Parotid gland (tissue), 1 donor: ENCODE measurements around a stretch of chr20.

DNA sequence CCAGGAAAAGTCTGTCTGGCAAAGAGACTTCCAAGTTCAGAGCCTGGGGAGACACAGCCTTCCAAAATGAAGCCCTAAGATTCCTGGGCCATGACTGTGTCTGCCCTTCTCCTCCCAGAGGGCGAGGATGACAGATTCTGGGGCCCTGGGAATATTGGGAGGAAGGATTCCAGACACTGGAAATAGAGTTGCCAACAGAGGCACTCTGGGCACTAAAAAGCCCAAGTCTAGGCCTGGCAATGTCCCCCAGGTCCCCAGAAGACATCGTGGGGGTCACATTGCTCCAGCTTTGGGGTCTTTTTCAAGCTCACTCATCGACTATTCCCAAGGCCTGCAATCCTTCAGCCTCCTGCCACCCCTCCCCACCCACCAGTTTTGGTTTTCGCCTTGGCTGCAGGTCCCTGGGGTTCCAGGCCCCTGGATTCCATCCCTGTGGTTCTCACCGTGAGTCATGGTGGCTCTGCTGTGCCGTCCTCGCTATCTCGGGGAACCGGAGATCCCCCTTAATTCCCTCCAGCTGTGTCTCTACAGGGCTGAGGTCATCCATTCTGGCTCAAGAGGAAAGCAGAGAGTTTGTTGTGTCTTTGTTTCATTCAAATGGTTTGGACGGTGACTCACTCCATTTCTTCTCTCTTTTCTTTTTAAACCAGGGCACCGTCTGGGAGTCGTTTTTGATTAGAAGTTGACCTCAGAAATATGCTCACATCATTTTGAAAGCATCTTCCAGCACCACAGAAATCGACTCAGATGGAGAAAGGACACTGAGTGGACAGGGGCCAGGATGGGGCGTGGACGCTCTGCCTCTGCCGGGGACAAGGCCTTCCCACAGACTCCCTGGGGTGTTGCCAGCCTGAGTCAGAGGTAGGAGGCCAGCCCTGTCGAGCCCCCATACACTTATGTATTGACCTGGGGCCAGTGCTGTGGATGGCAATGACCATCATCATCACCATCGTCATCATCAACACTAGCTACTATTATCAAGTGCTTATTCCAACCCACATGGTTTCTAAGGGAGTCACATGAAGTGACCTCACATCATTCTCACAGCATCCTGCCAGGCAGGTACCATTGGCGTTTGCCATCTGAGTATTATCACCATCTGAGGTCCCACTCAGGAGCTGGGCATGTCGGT is 176.4 kb downstream of the NFATC2 start:
- PRO-cap = no peak

GRCh38 chr20:51412814-51413395 is 129.6 kb downstream of the NFATC2 start:
- PRO-cap = no peak

DNA sequence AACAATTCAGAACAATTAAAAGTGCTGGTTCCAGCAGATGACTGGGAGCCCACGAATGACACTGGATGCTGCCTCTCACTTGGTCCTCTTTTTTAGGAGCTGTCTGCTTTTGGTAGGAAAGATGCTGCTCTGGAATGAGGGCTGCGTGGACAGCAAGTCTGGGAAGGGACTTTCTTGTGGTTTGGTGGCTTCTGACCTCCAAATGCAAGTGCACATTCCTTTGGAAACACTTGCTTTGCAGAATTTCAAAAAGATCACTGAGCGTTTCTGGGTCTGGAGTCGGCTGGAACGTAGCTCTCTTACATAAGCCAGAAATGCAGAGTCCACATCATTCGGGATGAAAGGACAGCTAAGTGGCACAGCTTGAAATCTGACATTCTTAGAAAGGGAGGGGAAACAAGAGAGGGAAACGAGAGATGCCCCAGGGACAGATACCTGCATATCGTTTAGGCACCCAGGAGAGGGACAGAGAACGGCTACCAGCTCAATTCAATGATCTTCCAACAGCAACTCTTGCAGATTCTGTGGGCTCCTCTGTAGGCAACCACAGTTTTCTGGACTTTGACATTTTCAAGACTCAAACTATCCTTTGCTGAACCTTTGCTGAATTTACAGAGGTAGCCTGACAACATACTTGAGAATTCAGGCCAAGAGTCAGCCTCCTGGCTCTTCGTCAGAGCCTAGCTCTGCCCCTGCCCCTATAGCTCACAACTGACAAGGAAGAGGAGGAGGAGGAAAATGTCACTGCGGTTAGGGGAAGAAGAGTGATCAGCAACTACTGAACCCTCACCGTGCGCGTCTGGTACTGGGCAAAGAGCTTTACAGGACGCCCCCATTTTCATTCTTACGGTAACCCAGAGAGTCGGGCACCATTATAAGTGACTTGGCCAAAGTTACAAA is 118.6 kb downstream of the NFATC2 start:
- PRO-cap = no peak

- PRO-cap = no peak
These were observed 52.4 kb upstream of the NFATC2 start for GRCh38 chr20:51594720-51595453.

GRCh38 chr20:51757142-51757578 is 11.0 kb downstream of the ATP9A start:
- PRO-cap = no peak

DNA sequence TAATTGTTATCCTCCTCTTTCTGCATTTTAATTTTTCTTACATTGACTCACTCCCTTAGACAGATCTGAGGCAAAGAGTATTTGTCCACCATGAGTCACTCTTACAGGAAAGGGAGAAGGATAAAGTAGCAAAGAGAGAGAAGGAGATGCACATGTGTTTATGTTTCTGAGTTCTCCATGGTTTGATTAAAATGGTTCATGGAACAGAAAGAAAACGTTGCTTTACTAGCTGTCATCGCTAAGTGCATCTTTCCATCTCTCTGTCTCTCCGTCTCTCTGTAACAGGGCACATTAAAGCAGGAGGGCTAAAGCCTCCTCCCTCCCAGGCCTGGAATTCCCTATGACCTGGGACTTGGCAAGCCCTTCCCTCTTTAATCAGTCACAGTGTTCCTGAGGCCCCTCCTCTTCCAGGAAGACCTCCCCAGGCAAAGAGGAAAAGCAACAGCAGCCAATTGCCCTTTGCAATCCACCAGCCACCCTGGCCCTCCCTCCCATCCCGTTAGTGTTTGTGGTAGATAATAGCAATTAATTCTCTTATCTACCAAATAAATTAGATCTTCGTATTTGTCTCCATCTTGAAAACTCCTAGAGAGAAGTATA is 112.8 kb upstream of the TSHZ2 start:
- PRO-cap = no peak

DNA sequence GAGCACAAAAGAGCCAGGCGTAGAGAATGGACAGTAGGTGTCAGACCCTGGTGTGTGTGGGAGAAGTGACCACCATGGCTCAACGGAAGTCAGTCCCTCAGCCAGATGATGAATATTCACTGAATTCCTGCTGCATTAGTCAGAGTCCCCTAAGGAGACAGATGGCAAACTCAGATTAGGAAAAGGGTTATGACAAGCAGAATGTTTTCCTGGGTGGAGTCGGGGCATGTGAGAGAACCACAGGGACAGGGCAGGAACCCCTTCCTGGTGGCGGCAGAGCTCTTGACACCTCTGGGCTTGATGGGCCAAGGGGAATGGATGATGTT is 262.1 kb downstream of the ZNF217 start:
- PRO-cap = no peak

- PRO-cap = no peak
These were observed 205.4 kb downstream of the ZNF217 start for GRCh38 chr20:53388148-53388705.

GRCh38 chr20:53568147-53569363 is 25.1 kb downstream of the ZNF217 start:
- PRO-cap = no peak

GRCh38 chr20:53735404-53736795 is 142.3 kb upstream of the ZNF217 start:
- PRO-cap = unidirectional peak, plus-strand start at chr20:53736416

- PRO-cap = unidirectional peak, plus-strand start at chr20:53737541
These were observed 144.0 kb upstream of the ZNF217 start for GRCh38 chr20:53737451-53738312.

- PRO-cap = no peak
These were observed 197.3 kb upstream of the ZNF217 start for GRCh38 chr20:53790846-53791410.

GRCh38 chr20:53847006-53847500 is 223.3 kb downstream of the BCAS1 start:
- PRO-cap = no peak

DNA sequence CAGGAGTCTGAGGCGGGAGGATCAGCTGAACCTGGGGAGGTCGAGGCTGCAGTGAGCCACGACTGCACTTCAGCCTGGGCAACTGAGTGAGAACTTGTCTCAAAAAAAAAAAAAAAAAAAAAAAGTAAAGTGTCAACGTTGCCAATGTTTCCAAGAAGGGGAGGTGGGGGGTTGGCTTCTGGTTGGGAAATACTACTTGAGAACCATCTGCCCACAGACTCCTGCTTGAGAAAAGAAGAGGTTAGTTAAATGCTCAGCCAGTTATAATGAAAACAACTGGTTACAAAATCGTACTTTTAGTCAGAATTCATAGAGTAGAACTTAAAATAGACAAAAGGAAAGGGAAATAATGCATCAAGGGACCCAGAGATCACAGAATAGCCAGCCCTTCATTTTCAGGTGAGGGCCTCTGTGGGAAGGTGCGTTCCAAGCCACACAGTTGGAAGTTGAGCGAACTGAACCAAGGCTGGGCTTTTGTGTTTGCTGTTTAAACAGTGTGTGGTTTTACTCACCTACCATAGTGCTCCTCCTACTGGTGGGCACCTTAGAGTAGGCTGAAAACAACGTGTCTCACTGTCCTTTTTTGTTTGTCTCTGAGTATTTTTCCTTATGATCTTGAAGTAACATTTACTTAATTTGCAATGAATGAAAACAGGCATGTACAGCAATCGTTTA is 200.8 kb downstream of the BCAS1 start:
- PRO-cap = no peak

- PRO-cap = no peak
These were observed 155.7 kb downstream of the BCAS1 start for GRCh38 chr20:53914531-53915171.

DNA sequence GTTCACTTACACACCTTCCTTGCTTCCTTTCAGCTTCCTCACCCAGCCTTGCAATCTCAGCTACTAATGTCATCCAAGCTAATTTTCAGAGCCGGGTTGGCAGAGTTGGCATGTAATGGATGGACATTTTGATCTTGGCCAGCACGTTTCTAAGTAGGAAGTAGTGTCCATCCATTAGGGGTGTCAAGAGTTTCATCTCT is 60.5 kb downstream of the PFDN4 start:
- PRO-cap = no peak

DNA sequence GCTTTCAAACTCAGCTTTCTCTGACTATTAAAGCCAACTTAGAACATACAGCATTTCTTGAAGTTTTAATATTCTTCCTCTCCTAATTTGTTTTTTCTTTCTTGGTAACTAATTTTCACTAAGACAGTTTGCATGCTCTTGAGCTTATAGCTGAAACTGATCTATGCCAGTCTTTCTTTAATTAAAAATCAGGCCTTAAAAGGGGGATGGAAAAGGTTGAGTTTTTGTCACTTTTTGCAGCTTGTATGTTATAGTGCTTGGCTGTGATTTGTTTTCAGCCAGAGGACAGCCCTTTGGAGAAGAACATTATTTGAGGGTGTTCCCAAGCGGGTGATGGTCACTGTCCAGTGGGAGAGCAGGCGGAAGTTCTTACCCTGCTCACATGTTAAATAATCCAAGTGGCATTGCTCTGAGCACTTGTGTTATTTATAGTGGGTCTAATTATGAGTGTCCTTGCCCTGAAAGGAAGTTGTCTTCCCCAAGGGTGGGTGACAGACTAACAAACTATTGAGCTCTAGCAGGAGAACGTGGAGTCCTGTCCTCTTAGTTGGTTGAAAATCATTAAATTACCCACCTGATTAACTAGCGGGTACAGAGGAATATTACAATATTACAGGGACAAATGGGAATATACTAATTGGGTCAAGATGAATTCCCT is 49.4 kb downstream of the DOK5 start:
- PRO-cap = no peak

DNA sequence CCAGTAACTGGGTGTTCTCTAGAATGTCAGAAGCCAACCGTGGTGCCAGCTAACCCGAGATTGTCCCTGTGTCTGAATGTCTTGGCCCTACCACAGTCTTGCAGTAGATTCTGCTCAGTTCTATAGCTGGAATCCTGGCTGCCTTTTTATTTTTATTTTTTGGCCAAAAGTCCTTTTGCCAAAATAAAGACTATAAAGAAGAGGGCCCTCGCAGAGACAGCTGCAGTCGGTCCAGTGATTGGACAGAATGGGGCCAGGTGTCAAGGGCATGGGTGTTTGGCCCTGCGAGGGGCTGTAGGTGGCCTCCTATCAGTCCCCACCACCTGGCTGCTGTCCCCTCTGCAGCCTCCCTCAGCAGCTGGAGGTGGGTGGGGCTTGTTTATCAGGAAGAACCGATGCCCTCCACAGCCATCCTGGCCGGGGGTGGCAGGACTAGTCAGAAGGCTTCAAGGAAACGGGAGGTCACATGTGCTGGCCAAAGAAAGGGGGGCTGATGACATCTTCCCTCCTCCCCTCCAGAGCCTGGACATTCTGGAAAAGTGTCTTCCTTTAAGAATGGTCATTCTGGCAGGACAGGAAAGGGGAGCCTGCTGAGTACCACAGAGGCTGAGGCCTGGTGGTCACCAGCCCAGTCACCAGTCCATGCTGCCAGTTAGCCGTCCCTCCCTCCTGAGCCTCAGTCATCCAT is 4.0 kb downstream of the FAM210B start:
- PRO-cap = no peak

GRCh38 chr20:56683547-56683853 is 54.4 kb downstream of the TFAP2C start:
- PRO-cap = no peak

- PRO-cap = no peak
These were observed 136.0 kb downstream of the TFAP2C start for GRCh38 chr20:56765094-56765540.